Temporal lobe (tissue), 2 donors: ENCODE measurements around a stretch of chr11.

DNA sequence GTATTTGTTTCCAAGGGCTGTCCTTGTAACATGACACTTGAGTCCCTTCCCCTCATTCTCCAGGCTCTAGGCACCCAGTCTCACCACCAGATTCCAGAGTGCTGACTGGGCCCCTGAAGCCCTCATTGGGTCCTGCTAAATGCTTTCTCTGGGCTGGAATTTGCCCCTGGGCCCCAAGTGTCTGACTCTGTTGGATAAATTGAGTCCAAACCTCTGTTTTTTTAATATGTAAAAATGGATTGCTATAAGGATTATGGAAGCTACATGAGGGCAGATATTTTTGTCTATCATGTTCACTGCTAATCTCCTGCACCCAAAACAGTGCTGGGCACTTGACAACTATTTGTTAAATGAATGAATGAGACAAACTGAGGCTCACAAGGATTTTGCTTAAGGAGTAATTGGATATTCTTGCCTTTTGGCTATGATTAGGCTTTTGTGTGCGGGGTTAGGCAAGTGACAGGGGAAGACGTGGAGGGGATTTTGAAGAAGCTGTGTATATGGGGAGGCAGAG lies 45.7 kb downstream of the ADM start:
- RAMPAGE, long total RNA: no peak

DNA sequence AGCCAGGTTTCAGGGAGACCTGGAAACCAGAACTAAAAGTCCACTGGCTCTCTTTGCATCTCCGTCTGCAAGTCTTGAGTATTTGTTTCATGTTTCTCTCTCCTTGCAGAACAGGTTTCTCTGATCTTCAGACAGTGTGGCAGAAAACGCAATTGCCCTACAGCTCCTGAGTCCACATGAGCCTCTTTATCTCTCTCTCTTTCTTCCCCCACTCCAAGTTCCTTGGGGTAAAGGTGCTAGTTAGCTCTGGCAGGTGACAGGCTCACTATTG lies 66.9 kb upstream of the AMPD3 start:
- RAMPAGE, long total RNA: no peak

- RAMPAGE, long total RNA: no peak
Measured at GRCh38 chr11:10467036-10467976, 12.2 kb downstream of the AMPD3 start.

DNA sequence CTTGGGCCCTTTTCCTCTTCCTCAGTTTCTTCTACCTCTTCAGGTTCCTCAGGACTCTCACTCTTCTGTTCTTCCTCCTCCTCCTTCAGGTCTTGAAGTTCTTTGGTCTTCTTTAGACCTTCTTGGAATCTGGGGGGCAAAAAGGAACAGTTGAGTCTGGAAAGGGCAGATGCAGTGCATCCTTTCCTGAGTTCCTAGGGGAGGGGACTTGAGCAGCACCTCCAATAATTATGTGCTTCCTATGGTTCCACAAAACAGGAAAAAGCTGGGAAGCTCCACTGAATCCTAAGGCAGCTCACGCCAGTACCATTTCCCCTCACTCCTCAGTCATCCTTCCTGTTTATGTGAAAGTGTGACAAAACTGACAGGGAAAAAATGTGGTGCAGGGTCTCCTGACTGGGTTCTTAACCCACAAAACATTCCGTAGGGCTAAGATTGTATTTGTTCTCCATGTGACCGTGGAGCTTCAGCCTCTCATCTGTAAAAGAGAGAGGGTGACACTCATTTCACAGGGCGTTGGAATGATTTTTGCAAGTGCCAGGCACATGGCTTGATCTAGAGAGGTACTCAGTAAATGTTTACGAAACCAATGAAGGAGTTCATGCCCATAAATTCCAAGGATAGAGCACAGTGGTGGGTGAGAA lies 12.1 kb upstream of the LYVE1 start:
- RAMPAGE, long total RNA: no peak

- RAMPAGE, long total RNA: no peak
Measured at GRCh38 chr11:10667246-10667688, 26.3 kb downstream of the IRAG1 start.

DNA sequence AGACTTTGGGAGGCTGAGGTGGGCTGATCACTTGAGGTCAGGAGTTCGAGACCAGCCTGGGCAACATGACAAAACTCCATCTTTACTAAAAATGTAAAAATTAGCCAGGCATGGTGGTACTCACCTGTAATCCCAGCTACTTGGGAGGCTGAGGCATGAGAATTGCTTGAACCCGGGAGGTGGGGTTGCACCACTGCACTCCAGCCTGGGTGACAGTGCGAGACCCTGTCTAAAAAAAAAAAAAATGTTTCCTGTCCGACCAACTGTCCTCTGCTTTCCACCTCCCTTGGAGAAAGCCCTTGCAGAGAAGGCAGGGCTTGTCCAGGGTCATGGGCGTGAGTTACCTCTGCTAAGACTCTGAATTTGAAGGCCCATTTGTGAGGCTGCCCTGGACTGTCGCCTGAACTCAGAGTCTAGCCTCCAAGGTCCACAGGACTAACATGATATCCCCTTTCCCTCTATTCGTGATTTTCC lies 3.4 kb downstream of the IRAG1 start:
- RAMPAGE, long total RNA: no peak

DNA sequence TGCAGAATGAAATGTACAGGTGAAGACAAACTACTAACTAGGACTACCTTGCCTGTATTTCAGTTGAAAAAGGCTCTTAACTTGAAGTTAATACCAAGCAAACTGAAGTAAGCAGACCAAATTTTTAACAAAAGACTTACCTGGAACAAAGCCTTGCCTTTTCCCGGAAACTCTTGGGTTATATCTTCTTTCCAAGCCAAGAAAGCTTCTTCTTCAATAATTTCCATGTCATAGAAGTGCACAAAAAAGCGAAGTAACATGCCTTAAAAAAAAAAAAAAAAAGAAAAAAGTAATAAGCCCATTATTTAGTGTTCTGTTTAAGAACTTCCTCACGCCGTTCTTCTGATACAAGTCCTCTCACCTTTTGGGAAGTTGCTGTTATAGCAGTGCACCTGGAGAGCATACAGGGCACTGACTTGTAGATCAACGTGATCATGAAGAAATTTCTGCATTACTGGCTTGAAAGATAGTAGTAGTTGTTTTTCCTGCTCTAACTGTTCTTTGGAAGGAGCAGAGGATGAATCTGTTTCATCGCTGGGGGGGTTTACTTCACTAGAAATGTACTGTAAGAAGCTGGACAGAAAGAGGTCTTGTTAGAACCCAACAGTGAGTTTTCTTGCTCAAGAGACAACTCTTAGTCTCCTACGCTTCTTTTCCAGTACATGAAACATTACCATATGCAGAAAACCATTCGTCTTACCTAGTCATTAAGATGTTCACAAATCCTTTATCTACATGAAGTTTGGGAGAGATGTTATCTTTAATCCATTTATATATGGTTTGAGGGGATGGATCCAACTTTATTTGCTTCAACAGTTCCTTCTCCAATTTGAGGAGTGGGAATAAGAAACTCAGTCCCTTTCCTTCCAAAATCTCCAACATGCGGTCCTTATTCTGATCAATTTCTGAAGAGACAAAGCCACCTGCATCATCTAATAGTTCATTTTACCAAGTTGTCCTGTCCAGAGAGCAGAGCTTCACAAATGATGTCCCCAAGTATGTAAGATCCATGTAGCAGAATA lies 9.6 kb downstream of the EIF4G2 start:
- RAMPAGE, long total RNA: no peak

GRCh38 chr11:10898549-10899035 lies 40.7 kb upstream of the ZBED5 start:
- RAMPAGE, long total RNA: no peak

- RAMPAGE, long total RNA: no peak
Measured at GRCh38 chr11:10899948-10900289, 42.1 kb upstream of the ZBED5 start.

DNA sequence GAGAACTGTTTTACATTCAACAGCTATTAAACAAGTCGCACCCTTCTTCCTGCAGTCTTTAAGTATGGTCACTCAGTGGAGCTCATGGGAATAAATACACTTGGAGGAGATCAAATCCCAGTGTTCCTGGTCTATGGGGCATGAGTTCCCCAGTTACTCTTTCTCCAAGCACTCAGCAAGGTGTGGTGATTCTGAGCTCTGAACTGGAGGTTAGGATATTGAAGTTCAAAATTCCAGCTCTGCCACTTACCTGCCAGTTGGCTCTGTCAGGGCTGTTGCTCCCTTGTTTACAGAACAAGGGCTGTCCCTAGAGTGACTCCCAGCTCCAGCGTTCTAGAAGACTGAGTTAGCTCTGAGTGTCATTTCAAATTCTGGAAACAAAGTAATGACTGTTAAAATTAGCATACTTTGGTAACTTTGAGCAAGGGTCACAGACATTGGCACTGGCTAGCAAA lies 69.6 kb upstream of the ZBED5 start:
- RAMPAGE, long total RNA: no peak

DNA sequence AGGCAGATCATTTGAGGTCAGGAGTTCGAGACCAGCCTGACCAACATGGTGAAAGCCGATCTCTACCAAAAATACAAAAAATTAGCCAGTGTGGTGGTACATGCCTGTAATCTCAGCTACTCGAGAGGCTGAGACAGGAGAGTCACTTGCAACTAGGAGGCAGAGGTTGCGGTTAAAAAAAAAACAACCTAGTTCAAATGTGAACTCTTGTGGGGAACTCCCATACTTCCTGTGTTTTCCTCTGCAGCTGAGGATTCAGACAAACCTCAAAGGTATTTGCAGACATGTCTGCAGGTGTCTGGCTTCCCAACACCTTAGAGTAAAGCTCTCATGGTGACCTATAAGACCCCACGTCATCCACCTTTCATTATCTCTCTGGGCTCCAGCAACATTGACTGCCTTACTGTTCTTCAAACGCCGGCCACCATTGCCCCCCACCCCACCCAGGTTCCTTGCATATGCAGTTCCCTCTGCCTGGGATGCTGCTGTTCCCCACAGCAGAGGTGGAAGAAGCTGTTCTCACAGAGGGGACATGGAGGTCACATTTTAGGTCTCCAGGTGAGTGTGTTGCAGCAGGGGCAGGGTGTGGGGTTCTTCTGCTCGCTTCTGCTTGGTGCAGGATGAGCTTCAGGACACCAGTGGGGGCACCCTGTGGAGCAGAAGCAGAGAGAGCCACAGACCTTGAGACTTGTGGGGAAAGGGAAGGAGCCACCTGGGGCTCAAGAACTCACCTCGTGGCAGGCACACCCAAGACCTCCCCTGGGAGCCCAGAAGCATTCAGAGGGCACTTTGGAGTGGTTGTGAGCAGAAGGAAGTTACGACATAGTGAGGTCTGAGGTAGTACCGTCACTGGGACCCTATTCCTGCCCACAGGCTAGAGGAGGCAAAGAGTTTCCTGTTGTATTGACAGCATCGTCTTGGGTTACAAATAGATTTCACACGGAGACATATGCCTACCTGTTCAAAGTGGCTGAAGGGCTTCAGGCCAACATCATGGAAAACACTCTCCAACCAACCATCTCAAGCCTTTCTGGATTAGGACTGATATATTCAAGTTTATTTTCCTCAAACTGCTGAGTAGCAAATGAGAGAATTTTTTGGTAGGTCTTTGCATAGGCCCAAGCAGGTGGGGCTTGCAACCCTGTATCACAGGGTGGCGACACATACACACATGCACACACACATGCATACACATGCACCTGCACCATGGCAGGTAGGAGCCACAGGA lies 203.1 kb downstream of the CSNK2A3 start:
- RAMPAGE, long total RNA: no peak

DNA sequence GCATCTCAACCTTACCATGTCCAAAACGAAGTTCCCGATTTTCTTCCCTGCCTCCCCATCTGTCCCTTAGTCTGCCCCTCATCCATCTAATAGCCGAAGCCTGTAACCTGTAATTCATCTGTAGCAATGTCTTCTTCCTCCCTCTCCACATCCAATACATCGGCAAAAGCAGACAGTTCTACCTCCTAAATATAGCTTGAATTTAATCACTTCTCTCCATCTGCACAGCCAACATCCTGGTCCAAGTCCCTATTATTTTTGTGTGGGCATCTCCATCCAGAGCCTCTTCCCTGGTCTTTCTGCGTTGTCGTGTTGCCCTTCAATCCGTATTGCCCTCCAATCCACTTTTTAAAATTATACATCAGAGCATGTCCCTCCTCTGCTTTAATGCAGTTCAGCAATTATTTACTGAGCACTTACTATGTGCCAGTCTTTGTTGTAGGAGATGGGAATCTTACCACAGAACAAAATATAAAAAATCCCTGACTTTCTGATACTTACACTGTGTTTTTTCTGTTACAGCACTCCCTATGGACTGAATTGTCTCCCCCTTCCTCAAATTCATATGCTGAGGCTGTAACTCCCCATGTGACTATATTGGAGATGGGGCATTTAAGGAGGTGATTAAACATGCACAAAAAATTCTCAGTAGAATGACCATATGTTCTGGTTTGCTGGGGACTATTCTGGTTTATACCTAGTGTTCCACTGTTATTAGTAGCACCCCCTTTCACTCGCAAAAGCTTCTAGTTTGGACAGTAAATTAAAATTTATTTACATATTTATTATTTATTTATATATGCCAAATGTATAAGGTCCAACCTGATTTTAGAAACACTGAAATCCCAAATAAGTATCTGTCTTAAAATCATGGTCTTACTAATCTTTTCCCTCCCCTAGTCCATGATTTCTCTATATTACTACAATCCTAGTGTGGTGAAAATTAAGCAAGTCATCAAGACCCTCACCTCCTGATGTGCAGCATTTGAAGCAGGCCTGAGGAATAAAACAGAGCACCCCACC lies 2.0 kb upstream of the CSNK2A3 start:
- RAMPAGE, long total RNA: no peak

GRCh38 chr11:11461383-11461931 lies 108.4 kb upstream of the CSNK2A3 start:
- RAMPAGE, long total RNA: no peak

- RAMPAGE, long total RNA: no peak
Measured at GRCh38 chr11:11681014-11681327, 59.2 kb upstream of the GALNT18 start.

GRCh38 chr11:11944376-11944850 lies 64.0 kb downstream of the DKK3 start:
- RAMPAGE, long total RNA: no peak

GRCh38 chr11:12043937-12044999 lies 35.8 kb upstream of the DKK3 start:
- RAMPAGE, long total RNA: no peak

DNA sequence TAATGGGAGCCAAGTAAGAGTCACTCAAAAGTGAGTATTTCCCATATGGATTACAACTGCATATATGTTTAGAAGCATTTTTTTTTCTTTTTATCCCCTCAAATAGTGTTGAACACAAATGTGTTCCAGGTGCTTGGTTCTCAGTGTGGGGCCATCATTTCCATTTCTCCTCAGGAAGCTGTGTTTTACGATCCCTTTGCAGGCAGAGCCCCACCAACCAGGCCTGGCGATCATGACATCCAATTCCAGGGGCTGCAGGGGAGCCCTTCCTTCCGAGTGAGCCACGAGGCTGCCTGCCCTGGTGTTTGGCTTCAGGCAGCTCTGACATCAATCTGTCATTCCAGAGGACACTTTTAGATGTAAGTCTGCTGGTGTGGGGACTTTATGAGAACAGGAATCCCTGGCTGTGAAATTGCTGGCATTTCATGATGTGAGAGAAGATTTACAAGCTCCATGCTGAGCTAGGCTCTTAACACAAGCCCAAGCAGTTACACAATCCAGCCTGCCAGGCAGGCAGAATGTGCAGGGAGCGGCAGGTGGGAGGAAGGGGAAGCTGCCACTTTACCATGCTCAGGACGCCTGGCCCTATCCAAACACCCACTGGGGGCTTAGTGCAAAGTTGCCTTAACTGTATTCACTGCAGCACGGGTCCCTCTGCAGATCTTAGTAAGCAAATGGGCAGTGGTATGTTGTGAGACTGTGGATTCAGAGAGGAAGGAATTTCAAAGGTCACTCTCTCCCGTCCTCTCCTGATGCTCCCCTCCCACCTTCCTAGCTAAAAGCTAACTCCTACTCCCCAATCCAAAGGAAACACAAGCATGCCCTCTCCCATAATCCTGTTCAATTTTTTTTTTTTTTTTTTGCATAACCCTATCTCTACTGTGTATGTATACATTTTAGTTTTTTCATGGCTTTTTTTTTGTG lies 43.5 kb upstream of the MICAL2 start:
- RAMPAGE, long total RNA: no peak

DNA sequence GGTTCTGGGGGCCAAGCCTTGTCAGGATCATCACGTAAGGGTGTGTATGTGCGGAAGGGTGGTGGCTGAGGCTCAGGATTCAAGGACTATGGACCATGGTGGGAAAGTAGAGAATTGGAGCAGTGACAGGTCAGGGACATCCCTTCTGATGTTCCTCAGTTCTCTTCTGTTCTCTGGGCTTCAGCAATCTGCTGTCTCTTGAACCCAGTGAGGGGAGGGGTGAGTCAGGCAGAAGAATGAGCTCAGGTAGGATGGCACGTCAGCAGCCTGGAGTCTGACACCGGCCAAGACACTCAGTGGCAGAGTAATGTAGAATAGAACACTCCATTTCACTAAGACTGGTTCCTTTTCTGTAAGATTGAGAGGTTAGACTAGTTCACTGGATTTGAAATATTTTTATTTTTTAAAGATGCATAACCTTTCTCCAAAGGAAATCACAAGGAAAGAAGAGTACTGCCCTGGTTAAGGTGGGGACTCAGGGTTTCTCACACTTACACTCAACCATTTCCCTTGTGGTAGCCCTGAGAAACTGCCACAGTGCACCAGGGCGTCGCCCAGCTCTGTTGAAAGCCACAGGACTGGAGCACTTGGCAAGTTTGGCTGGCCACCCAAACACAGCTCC lies 23.2 kb upstream of the MICAL2 start:
- RAMPAGE, long total RNA: no peak

DNA sequence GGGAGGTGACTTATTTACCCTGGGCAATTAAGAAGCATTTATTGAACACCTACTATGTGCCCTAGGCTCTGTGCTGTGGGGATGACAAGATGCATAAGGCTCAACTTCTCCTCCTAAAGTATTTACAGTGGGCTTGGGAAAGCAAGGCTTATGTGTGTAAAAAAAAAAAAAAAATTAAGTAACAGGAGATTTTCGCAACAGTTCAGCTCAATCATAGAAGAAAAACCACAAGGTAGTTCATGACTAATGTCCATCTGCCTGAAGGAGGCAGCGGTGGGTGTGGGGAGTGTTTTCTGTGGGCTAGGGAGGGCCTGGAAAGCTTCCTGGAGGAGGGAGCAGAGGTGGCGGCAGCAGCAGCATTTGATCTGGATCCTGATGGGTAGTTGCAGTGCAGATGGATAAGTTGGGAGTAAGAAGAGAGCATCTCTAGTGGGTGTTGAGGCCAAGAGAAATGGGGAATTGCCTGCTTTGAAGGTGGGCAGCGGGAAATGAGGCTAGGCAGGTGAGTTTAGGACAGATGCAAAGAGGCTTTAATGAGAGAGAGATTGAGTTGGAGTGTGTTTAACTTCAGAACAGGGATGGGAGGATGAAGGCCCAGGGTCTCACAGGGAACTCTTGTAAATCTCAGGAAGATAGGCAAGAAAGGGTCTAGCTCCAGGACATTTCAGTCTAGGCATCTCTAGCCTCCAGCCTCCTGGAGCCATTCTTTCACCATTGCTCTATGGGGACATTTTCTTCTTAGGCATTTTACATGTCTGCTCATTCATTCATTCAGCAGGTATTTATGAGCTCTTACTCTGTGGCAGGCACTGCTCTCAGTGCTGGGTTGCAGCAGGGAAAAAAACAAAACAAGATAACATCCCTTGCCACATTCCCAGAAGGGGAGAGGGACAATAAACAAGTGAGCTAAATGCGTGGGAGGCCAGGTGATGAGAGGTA lies 16.4 kb downstream of the MICAL2 start:
- RAMPAGE, long total RNA: no peak

- RAMPAGE, long total RNA: no peak
Measured at GRCh38 chr11:12138899-12139982, 28.9 kb downstream of the MICAL2 start.